ENCODE measurements around the genes EIF1 and MLX.

DNA sequence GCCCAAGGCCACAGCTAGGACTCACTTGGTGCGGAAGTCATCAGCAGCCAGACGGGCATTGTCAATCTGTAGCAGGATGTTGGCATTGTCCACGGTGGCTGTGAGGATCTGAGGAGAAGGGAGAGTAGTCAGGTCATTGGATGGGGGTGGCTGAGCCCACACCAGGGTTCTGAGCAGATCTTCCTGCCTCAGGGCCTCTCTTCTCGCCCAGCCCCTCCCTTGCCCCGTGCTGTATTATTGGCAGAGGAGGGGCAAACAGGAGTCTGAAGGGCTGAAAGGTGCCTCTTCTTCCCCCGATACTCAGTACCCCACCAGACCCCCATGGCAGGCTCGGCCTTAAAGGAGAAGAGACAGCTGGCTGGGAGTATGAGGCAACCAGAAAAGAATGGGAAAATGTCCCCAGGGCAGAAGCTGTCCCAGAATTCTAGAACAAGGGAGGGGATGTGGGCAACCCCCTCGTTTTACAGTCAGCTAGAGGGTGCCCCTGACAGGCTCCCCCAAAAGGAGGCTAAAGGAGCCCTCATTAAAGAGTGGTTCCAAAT, 1.4 kb downstream of the KRT17 start:
- RRBS, result no CpG with 5 or more reads among the region's 8 CpGs

DNA sequence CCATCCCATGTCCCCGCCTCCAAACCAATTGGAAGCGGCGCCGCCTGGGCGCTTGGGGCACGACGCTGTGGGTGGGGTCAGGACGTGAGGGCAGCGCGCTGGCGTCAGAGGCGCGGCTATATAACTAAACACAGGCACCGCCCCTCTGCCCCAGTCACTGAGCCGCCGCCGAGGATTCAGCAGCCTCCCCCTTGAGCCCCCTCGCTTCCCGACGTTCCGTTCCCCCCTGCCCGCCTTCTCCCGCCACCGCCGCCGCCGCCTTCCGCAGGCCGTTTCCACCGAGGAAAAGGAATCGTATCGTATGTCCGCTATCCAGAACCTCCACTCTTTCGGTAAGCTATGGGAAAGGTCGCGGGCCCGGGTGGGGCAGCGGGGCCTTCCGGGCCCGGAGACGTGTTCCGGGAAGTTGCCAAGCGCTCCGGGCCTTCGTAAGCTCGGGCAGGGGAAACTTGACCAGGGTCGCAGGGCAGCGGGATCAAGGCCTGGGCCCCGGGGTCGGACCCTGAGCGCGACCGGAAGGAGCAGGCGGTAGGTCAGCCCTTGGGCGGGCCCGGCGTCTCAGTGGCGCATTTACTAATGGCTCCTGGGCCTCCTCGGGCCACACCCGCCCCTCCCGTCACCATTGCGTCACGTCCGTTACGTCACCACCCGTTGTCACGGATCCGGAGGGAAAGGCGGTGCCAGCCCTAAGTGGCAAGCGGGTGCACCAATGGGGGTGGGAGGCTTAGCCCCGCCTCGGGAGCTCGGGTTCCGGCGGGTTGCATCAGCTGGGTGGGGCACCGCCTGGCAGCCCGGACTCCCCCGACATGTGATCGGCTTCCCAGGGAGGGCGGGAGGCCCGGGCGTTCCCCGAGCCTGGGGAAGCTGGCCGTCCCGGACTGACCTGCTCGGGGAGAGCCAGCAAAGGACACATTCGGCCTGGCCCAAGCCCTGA, at the start of gene EIF1:
TSS of gene EIF1 (plus strand) at position 148 of the 934 bp plus-strand sequence.
- RRBS, result under 1% methylated on average over 27 of the region's 87 CpGs

DNA sequence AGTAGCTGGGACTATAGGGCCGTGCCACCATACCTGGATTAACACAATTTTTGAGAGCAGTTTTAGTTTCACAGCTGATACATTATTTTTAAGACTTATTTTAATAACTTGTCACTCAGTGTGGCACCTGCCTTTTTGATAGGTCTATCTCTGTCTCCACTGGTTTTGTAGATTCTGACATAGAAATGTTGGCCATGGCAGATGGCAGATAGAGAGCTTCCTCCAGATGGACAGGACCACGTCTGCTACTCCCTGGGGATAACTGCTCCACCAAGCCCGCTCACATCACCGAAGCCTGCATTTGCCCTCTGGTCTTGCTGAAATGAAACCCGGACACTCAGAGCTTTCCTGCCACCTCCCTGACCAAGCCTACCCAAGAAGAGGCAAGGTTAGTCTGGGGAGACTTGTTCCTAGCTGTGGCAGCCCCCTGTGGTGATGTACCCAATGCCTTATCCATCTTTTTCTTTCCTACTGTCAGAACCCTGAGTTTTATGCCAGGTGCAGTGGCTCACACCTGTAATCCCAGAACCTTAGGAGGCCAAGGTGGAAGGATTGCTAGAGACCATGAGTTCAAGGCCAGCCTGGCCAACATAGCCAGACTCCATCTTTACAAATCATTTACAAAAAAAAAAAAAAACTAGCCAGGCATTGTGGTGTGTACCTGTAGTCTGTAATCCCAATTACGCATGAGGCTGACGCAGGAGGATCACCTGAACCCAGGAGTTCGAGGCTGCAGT, 16.5 kb upstream of the HAP1 start:
- RRBS, result no CpG with 5 or more reads among the region's 8 CpGs

DNA sequence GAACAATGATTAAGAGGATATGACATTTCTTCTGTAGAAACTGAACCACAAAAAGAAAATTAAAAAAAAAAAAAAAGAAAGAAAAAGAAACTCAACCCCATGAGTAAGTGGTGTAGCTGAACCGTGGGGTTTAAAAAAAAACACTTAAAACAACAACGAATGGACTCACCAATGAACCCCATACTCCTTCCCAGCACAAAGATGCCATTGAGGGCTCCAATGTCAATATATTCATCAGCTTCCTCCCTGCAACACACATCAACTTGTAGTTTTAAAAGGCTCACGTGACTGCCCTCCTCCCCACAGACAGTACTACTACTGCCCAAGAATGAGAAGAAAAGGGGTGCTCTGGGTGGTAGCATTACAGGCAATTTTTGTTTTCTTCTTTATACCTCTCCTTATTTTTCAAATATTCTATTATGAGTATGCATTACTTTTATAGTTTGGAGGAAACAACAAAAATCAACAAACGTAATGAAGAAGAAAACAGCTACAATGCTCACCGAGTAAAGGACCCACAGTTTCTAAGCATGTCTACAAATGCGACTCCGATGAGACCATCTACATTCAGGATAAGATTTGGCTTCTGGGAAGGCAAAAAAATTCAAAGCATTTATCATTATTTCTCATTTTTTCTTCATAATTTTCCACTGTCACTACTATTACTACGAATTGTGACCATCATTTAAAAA, 3.5 kb upstream of the KLHL11 start:
- RRBS, result no CpG with 5 or more reads among the region's 8 CpGs

- RRBS, result no CpG with 5 or more reads among the region's 3 CpGs
Observed at GRCh38 chr17:41969193-41969578, 2.6 kb downstream of the CNP start.

- RRBS, result no CpG with 5 or more reads among the region's 46 CpGs
Observed at GRCh38 chr17:42016242-42017317, 659 bp downstream of the DNAJC7 start.

DNA sequence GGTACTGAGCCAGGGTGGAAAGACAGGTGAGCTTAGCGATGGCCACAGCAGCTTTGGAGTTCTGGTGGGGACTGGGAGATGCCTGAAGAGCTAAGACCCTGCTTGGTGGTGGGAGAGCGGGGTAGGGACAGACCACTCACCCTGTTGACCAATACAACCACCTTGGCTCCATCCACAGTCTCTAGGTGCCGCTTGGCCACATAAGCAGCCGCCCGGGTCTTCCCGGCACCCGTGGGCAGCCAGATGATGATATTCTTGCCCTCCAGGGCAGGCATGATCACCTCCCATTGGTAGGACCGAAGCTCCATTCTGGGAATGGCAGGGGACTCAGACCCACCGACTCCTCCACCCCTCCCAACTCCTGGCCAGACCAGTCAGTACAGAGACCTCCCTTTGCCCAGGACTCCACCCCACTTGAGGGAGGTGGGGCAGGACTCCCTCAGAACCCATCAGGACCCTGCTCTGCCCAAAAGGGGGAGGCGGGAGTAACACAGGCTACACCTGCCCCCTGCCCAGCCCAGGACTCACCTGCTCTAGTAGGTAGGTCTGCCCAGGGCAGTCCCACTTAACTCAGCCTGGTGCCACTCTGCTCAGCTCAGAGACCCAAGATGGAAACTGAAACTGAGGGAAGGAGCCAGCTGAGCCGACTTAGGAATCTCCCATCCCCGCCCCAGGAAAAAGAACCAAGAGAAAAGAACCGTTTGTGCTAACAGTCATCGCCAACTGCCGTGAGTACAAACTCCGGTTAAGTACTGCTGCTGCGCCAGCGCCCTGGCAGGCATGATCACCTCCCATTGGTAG, 729 bp downstream of the DHX58 start:
- RRBS, result no CpG with 5 or more reads among the region's 18 CpGs

GRCh38 chr17:42181160-42181723, 300 bp upstream of the KCNH4 start:
- RRBS, result no CpG with 5 or more reads among the region's 31 CpGs

DNA sequence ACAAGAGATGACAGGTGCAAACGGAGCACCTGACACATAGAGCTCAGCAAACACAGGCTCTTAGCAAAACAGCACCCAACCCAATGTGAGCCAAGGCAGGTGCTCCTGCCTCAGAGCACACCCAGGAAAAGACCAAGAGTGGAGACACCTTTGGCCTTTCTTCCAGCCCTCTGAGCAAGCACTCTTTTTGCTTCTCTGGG, 241 bp downstream of the HCRT start:
- RRBS, result no CpG with 5 or more reads among the region's 1 CpG

- RRBS, result 87% methylated on average over 5 of the region's 18 CpGs
Observed at GRCh38 chr17:42192230-42192784, 2.0 kb downstream of the GHDC start.

DNA sequence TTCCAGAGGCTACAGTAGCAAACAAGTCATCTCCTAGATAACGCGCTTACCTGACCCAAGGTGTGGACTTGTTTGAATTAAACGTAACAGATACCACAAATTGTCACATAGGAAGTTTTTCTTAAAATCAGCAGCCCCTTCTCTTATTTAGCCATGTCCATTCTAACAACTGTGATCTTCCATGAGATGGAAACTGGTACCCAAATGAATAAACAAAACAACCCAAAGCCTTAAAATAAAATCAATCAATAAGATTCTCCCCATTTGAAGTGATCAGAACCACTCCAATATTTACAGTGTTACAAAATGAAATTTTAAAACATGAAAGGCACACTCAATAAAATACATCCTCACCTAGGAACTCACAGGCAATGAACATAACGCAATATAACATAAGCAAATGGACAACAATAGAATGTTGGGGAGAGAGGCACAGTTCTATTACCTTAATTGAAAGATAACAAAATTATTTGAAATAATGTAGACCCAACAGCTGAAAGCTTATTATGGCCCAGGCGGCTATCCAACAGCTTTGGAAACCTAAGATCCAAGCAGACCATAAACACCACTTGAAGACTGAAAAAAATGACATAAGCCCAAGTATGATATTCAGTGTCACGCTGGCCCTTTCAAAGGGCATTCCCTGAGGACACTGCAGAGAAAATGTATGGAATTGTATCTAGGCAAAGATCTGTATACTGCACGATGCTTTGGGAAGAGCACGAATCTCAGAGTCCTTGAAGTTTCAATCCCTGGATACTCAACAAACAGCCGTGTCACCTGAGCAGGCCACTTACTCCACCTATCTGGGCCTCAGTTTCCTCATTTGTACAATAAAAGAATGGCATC, 1.6 kb downstream of the STAT5B start:
- RRBS, result no CpG with 5 or more reads among the region's 9 CpGs

DNA sequence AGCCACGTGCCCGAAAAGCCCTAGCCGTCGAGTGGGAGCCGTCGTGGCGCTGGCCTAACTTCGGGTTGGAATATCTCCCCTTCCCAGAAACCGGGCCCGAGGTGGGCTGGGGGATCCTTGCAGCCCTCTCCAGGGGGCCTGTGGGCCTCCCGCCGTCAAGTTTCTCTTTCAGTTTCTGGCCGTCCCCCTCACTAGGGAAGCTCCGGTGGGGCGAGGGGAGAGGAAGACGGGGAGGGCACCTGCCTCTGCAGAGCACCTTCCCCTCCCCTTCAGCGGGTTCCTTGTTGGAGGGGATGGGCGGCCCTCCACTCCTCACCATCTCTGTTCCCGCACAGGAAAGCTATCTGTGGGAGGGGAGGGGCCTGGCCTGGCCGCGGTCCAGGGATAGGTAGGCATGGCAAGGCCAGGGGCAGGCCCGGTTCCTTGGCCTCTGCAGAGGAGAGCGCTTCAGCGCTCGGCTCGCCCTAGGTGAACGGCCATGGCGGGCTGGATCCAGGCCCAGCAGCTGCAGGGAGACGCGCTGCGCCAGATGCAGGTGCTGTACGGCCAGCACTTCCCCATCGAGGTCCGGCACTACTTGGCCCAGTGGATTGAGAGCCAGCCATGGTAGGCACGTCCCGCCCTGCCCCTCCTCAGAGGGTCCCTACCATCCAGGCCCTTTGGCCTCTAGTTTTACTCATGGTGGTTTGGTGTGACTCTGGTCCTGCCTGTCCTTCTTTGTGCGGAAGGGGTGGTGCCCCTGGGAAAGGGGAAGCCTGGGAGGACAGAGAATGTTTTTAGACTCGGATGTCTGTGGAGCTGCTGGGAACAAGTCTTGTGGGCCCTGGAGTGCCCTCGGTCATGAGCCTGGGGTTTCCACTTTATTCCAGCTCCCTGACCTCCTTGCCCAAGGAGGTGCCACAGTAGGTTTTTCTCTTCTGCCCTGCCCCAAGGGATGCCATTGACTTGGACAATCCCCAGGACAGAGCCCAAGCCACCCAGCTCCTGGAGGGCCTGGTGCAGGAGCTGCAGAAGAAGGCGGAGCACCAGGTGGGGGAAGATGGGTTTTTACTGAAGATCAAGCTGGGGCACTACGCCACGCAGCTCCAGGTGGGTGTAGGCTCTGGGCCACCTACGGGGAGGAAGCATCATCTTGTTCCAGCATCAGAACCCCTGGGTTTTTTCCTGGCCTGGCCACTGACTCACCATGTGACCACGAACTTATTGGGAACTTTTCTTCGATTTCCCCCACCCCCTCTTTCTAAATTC, 1.1 kb downstream of the STAT5A start:
- RRBS, result 51% methylated on average over 4 of the region's 45 CpGs

DNA sequence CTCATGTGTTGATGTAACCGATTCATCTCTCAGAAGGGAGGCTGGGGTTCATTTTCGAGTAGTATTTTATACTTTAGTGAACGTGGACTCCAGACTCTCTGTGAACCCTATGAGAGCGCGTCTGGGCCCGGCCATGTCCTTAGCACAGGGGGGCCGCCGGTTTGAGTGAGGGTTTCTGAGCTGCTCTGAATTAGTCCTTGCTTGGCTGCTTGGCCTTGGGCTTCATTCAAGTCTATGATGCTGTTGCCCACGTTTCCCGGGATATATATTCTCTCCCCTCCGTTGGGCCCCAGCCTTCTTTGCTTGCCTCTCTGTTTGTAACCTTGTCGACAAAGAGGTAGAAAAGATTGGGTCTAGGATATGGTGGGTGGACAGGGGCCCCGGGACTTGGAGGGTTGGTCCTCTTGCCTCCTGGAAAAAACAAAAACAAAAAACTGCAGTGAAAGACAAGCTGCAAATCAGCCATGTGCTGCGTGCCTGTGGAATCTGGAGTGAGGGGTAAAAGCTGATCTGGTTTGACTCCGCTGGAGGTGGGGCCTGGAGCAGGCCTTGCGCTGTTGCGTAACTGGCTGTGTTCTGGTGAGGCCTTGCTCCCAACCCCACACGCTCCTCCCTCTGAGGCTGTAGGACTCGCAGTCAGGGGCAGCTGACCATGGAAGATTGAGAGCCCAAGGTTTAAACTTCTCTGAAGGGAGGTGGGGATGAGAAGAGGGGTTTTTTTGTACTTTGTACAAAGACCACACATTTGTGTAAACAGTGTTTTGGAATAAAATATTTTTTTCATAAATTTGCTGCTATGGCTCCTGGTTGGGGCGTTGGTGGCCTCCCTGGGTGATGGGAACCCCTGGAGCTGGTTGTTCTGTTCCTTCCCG, 23.1 kb downstream of the STAT5A start:
- RRBS, result 42% methylated on average over 3 of the region's 21 CpGs

- RRBS, result no CpG with 5 or more reads among the region's 3 CpGs
Observed at GRCh38 chr17:42361858-42362315, 26.4 kb downstream of the STAT3 start.

- RRBS, result no CpG with 5 or more reads among the region's 10 CpGs
Observed at GRCh38 chr17:42362316-42363284, 25.6 kb downstream of the STAT3 start.

GRCh38 chr17:42472525-42473604, 14.2 kb downstream of the ATP6V0A1 start:
- RRBS, result no CpG with 5 or more reads among the region's 16 CpGs

DNA sequence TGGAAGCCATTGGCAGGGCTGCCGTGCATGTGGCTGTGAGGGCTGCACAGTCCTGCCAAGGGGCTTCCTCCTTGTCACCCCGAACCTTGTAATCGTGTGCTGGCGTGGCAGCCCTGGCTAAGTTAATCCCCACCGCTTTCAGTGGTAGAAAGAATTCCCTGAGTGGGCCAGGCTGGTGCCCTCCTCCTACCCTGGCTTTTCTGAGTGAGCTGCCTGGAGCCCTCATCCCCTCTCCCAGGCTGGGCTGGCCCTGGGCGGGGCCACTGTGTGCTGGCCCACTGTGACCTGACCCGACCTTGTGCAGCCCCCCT, 14.0 kb upstream of the NAGLU start:
- RRBS, result no CpG with 5 or more reads among the region's 7 CpGs

- RRBS, result 80% methylated on average over 3 of the region's 46 CpGs
Observed at GRCh38 chr17:42553235-42553864, 627 bp downstream of the HSD17B1 start.

- RRBS, result no CpG with 5 or more reads among the region's 11 CpGs
Observed at GRCh38 chr17:42553865-42554147, 1.1 kb downstream of the HSD17B1 start.

DNA sequence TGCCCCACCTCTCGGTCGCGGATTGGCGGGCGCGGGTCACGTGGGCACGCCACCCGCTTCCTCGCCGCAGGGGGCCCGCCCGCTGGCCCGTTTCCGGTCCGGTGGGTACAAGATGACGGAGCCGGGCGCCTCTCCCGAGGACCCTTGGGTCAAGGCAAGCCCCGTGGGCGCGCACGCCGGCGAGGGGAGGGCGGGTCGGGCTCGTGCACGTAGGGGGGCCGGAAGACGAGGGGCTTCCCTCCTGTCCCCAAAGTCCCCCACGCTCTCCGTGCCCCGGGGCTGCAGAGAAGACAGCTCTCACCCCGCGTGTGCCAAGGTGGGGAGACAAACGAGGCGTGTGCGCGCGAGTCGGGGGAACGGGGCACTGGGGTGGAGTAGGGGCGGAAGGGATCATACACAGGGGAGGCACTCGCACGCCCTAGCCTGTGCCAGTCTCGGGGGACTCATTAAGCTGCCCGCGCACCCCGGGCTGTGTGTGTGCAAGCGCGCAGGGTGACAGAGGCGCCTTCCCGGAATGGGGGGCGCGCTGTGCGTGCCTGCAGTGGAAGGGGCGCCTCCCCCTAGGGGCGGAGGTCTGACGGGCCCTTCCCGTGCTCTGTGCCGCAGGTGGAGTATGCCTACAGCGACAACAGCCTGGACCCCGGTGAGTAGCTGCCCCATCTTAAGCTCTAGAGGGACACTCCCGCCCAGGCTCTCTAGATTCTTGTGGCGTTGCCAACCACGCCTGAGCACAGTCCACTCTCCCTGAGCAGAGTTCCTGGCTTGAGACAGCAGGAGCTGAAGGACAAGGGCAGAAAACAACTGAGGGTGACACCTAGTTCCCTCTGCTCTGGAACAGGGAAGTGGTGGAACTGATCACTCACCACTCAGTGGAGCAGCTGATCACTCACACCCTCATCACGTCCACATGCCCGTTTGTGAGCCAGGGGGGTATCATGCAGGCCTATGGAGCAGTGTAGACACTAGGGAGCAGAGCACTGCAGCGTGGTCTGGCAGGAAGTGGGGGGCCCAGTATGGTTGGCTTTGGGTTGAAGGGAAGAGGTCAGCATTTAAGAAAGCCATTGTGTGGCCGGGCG, at the start of gene MLX:
TSS of gene MLX (plus strand) at position 88 of the 1,076 bp plus-strand sequence.
- RRBS, result 1% methylated on average over 23 of the region's 73 CpGs

Measured in epithelial cell of prostate (primary cell).